ENCODE results near the genes RNF31, ADCY4, GZMB and FOXG1.

DNA sequence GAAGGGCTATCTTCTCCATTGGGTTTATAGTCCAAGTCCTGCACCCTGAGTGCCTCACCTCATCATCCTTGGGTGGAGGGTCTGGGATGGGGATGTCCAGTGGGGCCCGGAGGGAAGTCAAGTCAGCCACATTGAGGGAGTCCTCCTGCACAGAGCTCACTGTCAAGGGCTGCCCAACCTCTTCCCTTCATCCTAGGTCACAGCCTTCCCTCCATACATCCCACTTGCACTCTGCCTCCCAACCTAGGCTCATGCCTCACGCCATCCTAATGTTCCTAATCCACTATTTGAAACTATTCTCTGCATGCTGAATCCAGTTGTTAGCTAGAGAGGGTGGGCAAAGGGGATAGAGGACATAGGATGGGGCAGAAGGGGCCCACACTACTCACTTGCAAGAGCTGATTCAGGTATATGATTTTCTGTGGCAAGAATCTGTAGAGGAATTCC, 1.1 kb downstream of the PSME2 start:
- PRO-cap, 2 experiments, result no peak in any of the 2 experiments

- PRO-cap, 2 experiments, result peak in 2 of 2 experiments; most common plus-strand start chr14:24147520 (in 2)
Measured at GRCh38 chr14:24147416-24147901, at the start of gene RNF31. TSS of gene RNF31 (plus strand) at chr14:24147498.

DNA sequence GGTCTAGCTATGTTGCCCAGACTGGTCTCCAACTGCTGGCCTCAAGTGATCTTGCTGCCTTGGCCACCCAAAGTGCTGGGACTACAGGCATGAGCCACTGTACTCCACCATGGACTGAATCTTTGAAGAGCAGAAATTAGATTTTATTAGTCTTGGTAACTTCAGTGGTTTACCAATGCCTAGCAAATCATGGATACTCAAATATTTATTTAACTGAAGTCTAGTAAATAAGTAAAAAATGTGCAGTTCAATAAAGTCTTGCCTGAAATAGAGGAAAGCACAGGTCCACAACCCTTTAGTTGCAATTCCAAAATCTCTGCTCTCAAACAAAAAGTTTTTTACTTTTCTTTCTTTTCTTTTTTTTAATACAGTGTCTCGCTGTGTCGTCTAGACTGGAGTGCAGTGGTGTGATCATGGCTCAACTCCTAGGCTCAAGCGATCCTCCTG, 1.3 kb downstream of the DHRS1 start:
- PRO-cap, 2 experiments, result no peak in any of the 2 experiments

- PRO-cap, 2 experiments, result no peak in any of the 2 experiments
Measured at GRCh38 chr14:24305026-24306212, 2.4 kb downstream of the CIDEB start.

DNA sequence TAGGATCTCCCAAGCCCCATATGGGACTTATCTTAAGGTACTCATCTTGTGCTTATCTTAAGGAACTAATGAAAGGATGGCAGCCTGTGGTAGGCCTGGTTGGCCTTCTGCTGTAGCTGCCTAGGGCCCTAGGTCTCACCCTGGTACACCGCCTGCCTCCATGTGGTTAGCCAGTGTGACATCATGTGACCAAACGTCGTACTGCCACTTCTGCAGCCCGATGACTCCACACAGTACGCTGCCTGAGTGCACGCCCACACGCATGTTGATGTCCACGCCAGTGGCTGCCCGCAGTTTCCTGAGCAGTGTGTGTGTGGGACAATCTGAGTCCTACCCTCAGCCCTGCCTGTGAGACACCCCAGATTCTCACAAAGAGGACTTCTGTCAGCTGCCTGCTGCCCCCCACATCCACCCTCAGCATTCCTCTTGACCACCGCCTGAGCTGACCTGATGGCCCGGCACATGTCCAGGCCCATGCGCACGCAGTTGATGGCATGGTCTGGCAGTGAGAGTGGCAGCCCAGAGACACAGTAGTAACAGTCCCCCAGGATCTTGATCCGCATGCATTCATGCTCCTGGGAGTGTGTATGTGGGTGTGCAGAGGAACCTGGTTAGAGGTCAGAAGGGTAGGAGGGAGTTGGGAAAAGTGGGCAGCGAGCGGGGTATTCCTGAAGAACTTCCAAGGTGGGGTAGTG, 5.0 kb downstream of the ADCY4 start:
- PRO-cap, 2 experiments, result no peak in any of the 2 experiments

DNA sequence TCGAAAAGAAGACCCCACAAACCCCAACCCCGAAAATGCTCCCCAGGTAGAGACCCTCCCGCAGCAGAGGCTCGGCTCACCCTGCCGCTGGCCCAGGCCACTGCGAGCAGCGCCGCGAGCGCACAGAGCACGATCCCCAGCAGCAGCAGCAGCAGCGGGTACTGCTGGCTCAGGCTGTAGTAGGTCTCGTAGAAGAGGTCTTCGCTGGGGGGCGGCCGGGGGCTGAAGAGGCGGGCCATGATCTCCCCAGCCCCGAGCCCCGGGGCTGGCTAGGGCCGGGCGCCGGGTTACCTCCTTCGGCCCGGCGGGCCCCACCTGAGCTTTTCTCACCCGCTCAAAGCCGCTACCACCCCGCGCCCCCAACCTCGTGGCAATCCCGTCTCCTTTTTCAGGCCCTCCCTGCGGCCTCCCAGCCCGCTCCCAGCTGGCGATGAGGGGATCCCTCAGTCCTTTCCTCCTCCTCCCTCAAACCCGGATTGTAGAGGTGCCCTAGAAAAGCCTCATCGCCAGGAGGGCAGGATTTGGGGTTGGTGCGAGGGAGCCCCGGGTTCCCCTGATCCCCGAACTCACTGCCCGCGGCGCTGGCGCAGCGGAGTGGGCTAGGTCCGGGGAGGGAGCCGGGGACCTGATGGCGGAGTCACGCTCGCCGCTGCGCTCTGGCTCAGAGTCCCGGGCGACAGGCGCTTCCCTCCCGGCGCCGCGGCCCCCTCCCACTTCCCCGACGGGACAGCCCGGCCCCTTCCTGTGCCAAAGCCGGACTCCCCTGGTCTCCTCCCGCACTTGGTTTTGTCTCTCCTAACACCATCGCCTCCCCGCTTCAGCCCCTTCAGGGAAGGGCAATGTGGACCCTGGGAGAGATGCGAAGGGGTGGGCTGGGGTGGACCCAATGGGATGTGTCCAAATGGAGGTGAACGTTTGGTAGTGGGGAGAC, at the start of gene ADCY4:
Gene ADCY4, minus strand, starts transcription at position 658 of the 931 bp plus-strand sequence.
- PRO-cap, 2 experiments, result peak in 2 of 2 experiments; most common plus-strand start position 777 of the sequence (in 1); most common minus-strand start position 658 of the sequence (in 2)

- PRO-cap, 2 experiments, result no peak in any of the 2 experiments
Measured at GRCh38 chr14:24335875-24336387, 1.1 kb upstream of the ADCY4 start.

GRCh38 chr14:24430430-24431270, 896 bp downstream of the KHNYN start:
- PRO-cap, 2 experiments, result peak in 2 of 2 experiments; most common plus-strand start chr14:24430522 (in 1); most common minus-strand start chr14:24430499 (in 2)

GRCh38 chr14:24634097-24634625, at the start of gene GZMB:
TSS of gene GZMB (minus strand) at chr14:24634190.
- PRO-cap, 2 experiments, result no peak in any of the 2 experiments

- PRO-cap, 2 experiments, result no peak in any of the 2 experiments
Measured at GRCh38 chr14:24662684-24663169, 28.7 kb upstream of the GZMB start.

GRCh38 chr14:25009426-25010337, 40.3 kb downstream of the STXBP6 start:
- PRO-cap, 2 experiments, result no peak in any of the 2 experiments

GRCh38 chr14:25090986-25091185, 40.9 kb upstream of the STXBP6 start:
- PRO-cap, 2 experiments, result no peak in any of the 2 experiments

DNA sequence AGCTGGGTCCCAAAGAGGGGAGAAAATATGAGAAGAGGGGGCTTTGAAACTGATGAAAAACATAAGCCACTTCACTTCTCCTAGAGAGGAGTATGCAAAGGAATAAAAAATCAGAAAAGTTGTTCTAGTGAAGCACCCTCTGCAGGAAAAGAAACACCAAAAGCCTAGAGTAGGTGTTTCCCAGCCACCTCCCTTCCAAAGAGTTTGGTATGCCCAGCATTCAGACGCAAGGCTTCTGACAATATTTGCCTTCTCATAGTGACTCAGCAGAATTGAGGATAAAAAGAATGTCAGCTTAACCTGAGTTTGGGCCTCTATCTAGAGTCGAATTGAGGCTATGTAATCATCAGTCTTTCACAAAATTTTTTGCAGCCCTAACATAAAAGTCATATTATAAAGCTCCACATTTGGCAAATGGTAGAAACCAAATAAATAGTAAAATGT, 316.3 kb downstream of the NOVA1 start:
- PRO-cap, 2 experiments, result no peak in any of the 2 experiments

DNA sequence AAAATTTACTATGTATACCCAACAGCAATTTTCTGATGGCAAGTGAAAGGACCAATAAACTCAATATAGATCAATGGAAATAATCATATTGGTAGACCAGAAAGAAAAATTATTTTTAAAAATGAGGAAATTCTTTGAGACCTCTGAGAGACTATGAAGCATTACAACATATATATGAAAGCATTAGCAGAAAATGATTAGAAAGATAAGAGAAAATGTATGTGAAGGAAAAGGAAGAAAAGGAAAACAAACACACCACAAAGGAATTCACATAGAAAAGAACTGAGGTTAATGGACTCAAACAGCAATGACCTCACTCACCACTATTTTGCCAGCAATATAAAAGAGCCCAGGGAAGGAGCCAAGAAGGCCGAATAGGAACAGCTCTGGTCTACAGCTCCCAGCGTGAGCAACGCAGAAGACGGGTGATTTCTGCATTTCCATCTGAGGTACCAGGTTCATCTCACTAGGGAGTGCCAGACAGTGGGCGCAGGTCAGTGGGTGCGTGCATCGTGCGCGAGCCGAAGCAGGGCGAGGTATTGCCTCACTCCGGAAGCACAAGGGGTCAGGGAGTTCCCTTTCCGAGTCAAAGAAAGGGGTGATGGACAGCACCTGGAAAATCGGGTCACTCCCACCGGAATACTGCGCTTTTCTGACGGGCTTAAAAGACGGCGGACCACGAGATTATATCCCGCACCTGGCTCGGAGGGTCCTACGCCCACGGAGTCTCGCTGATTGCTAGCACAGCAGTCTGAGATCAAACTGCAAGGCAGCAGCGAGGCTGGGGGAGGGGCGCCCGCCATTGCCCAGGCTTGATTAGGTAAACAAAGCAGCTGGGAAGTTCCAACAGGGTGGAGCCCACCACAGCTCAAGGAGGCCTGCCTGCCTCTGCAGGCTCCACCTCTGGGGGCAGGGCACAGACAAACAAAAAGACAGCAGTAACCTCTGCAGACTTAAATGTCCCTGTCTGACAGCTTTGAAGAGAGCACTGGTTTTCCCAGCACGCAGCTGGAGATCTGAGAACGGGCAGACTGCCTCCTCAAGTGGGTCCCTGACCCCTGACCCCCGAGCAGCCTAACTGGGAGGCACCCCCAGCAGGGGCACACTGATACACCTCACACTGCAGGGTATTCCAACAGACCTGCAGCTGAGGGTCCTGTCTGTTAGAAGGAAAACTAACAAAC, 1075.3 kb upstream of the NOVA1 start:
- PRO-cap, 2 experiments, result no peak in any of the 2 experiments

GRCh38 chr14:28766729-28767307, at the start of gene FOXG1:
TSS of gene FOXG1 (plus strand) at chr14:28766787.
- PRO-cap, 2 experiments, result no peak in any of the 2 experiments

GRCh38 chr14:29663406-29664039, 264.1 kb downstream of the PRKD1 start:
- PRO-cap, 2 experiments, result no peak in any of the 2 experiments

DNA sequence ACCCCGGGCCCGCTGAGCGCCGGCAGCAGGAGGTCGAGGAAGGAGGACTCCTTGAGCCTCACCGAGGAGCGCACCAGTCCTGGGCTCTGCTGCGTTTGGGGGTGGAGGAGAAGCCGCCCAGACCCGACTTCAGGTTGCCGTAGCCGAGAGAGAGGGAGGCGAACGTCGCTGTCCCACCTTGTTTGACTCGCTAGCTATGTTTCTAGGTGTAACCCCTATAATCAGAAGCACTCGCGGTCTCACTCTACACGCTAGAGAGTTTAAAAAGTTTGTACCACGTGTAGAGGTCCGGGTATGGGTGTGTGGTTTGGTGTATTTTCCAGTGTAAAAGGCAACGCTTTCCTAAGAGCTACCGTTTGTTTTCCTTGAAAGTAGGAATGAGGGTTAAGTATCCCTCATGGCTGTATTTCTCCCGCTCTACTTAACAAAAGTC, 1.0 kb downstream of the COCH start:
- PRO-cap, 2 experiments, result no peak in any of the 2 experiments

- PRO-cap, 2 experiments, result no peak in any of the 2 experiments
Measured at GRCh38 chr14:30894156-30894886, 20.0 kb downstream of the COCH start.

- PRO-cap, 2 experiments, result no peak in any of the 2 experiments
Measured at GRCh38 chr14:30921365-30921797, 47.0 kb downstream of the COCH start.

DNA sequence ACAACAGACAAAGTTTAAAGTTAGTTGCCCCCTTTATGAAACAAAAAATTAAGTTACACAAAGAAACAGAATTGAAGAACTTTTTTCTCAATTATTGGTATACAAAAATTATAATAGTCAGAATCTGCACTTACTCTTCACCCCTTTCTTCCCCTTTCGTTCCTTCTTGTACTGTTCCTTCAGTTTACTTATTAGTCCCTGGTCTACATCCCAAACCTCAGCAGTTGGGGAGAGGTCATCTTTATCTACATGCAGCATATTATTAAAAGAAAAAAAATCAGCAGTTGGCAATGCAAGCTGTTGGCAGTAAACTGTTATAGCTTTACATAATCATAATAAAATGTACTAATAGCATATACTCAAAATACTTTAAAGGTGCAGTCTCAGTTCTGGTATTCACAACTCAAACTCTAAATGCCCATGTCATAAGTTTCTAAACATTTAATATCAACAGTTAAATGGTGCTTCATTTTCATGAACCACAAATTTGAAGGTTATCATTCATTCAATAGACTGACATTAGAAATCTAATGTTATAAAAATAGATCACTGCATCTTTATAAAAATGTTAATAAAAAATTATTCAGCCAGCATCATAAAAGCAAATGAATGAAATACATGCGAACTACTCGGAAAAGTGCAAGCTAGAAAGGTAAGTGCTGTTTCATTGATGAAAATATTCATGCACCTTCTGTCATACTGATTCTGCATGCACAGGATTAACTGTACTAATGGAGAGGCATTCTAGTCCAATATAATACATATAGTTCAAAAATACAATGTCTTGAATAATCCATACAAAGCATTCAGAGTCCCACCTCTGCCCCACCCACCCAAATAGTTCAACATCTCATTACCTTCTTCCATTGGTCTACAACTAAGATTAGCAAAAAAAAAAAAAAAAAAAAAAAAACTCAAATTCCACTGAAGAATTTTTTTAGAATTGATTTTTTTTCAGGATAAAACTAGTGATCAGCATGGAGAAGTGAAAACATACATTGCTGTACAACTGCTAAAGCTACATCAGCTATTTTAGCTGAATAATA, 55.0 kb downstream of the COCH start:
- PRO-cap, 2 experiments, result no peak in any of the 2 experiments